GM12878 (cell line): ENCODE measurements around the genes SYTL4, BEX1, TCEAL5 and TMEM31.

- RAMPAGE, long total RNA, result no peak
- RRBS, 2 experiments, result no CpG with 5 or more reads among the region's 17 CpGs
CAGE:
- cytosol, long polyA minus RNA, result no peak
- cytosol, long polyA plus RNA, result no peak
- long polyA plus RNA, result no peak
- nucleolus, long total RNA, result no peak
- nucleus, long polyA plus RNA, result no peak
- nucleus, long total RNA, result no peak
These were observed 324.3 kb downstream of the PCDH11X start for GRCh38 chrX:92103359-92103920.

- RAMPAGE, long total RNA, result no peak
- RRBS, 2 experiments, result no CpG with 5 or more reads among the region's 3 CpGs
CAGE:
- cytosol, long polyA minus RNA, result no peak
- cytosol, long polyA plus RNA, result no peak
- long polyA plus RNA, result no peak
- nucleolus, long total RNA, result no peak
- nucleus, long polyA plus RNA, result no peak
- nucleus, long total RNA, result no peak
These were observed 1.3 kb downstream of the DIAPH2 start for GRCh38 chrX:96686029-96686286.

DNA sequence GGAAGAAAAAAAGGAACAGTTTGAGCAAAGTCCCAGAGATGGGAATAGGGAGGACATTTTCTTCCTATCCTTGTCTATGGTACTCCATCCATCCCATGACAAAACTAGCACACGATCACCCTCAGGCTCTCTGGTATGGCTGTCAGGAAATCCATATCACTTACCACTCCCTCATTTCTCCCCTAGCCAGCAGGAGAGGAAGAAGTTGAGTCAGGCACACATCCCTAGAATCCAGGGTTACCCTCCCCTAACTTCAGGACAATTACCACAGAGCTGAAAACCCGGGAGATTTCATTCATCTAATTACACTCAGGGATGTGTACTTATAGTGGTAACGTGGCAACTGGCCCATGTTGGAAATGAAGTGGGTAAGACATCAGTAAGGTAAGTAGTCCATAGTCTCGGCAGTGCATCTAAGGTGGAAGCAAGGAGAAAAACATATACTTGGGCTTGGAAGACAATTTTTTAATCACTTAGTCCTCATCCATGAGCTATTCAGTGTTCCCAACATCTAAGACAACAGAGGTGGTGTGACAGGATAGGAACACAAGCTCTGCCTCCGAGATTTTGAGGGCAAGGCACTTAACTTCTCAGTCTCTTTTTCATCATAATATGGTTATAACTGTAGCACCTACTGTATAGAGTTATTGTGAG lies 1.9 kb downstream of the SYTL4 start:
- RAMPAGE, long total RNA, result no peak
- RRBS, 2 experiments, result no CpG with 5 or more reads among the region's 5 CpGs
CAGE:
- cytosol, long polyA minus RNA, result no peak
- cytosol, long polyA plus RNA, result no peak
- long polyA plus RNA, result no peak
- nucleolus, long total RNA, result no peak
- nucleus, long polyA plus RNA, result no peak
- nucleus, long total RNA, result no peak

GRCh38 chrX:100732024-100732601 lies at the start of gene SYTL4:
SYTL4 (minus strand) TSS chrX:100732121.
- RAMPAGE, long total RNA, result no peak
- RRBS, 2 experiments, result 34 to 54% methylated on average over 8 of the region's 18 CpGs
CAGE:
- cytosol, long polyA minus RNA, result no peak
- cytosol, long polyA plus RNA, result no peak
- long polyA plus RNA, result no peak
- nucleolus, long total RNA, result no peak
- nucleus, long polyA plus RNA, result no peak
- nucleus, long total RNA, result no peak

DNA sequence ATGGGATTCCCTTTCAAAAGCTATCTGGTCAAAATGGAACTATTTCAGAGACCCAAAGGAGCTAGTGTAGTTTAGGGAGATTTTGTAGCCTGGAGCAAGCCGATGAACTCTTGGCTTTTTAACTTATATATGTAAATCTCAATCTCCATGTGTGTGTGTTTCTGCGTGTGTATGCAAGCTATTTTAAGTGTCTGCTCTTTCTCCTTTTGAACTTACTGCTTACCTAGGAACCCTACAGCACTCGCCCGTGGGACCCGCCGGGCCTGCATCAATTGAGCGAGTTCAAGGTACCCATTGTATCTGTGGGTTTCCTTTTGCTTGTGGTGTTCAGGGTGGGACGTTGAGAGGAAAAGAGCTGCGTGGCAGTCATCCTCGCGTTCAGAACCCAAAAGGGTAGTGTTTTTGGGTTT lies 10.4 kb downstream of the CSTF2 start:
- RAMPAGE, long total RNA, result no peak
- RRBS, 2 experiments, result no CpG with 5 or more reads among the region's 11 CpGs
CAGE:
- cytosol, long polyA minus RNA, result no peak
- cytosol, long polyA plus RNA, result no peak
- long polyA plus RNA, result no peak
- nucleolus, long total RNA, result no peak
- nucleus, long polyA plus RNA, result no peak
- nucleus, long total RNA, result no peak

DNA sequence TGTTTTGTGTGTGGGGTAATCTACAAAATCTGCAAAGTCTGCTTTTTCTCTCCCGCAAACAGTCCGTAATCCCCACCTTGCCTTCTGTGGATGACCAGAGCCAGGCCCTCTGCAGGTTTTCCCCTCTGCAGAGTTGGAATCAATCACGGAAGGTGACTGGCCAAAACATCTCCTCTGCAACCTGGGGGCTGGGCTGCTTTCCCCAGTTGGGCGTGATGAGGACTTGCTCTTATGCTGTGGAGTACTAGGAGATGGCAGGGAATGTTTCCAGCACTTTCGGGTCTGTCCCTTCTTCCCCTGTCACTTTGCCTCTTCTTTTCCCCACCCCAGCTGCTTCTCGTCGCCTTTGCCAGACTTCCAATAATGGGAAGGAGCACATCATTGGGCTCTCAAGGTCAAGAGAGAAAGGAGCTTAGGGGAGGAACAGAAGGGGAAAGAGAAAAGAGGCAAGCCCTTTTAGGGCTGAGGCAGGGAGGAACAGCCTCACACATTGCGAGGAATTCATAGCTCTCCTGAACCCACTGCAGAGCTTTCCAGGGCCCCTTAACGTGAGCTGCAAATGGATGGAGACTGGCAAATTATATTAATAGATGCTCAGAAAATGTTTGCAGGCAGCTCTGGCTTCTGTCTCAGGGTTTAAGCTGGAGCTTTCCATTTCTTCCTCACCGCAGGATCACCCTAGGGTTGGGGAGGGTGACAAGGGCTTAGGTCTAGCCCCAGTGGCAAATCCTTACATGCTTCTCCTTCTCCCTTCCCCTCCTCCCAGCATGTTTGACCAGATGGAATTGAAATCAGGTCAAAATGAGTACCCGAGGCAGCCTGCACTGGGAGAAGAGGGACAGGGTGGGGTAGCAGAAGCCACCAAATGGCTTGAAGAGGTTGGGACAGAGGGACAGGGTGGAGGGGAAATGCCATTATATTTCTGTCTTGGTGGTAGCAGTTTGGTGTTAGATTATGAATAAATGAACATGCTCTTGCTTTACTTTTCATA lies 1.4 kb downstream of the TMEM35A start:
- RAMPAGE, long total RNA, result no peak
- RRBS, 2 experiments, result no CpG with 5 or more reads among the region's 11 CpGs
CAGE:
- cytosol, long polyA minus RNA, result no peak
- cytosol, long polyA plus RNA, result no peak
- long polyA plus RNA, result no peak
- nucleolus, long total RNA, result no peak
- nucleus, long polyA plus RNA, result no peak
- nucleus, long total RNA, result no peak

DNA sequence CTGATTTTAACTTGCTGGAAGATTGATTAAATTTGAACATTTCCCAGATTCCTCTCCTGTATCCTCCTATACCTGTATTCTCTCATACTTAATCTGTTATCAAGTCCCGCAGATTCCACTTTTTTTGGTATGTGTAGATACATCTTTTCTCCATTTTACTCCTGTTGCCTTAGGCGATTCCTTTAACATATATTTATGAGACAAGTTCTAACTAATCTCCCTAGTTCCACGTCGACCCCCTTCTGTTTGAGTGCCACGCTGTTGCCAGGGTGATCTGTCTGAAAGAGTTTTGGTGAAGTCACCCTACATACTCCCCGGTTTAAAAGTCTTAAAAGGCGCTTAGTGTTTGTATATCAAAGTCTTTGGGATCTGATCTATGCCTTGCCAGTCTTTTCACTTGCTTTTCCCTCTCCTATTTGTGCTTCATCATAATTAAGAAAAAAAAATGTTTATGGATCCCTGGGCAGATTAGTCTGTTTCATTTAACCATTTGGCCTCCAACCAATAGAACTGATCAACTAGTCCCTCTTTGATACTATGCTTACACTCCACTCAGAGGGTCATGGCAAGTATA lies 2.5 kb downstream of the HNRNPH2 start:
- RAMPAGE, long total RNA, result no peak
- RRBS, 2 experiments, result no CpG with 5 or more reads among the region's 7 CpGs
CAGE:
- cytosol, long polyA minus RNA, result no peak
- cytosol, long polyA plus RNA, result no peak
- long polyA plus RNA, result no peak
- nucleolus, long total RNA, result no peak
- nucleus, long polyA plus RNA, result no peak
- nucleus, long total RNA, result no peak

DNA sequence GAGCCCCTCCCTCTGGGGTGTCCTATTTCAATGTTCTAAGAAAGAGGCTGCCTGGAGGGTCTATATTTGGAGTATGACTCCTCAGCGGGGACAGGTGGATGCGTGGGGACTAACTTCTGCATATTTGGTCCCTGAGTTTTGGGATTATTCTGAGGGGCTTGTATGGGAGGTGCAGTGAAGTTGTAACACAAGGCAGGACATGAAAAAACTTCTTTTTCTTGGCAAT lies 1.5 kb upstream of the ARMCX4 start:
- RAMPAGE, long total RNA, result no peak
- RRBS, 2 experiments, result no CpG with 5 or more reads among the region's 2 CpGs
CAGE:
- cytosol, long polyA minus RNA, result no peak
- cytosol, long polyA plus RNA, result no peak
- long polyA plus RNA, result no peak
- nucleolus, long total RNA, result no peak
- nucleus, long polyA plus RNA, result no peak
- nucleus, long total RNA, result no peak

- RAMPAGE, long total RNA, result no peak
- RRBS, 2 experiments, result no CpG with 5 or more reads among the region's 4 CpGs
CAGE:
- cytosol, long polyA minus RNA, result no peak
- cytosol, long polyA plus RNA, result no peak
- long polyA plus RNA, result no peak
- nucleolus, long total RNA, result no peak
- nucleus, long polyA plus RNA, result no peak
- nucleus, long total RNA, result no peak
These were observed 459 bp upstream of the ARMCX4 start for GRCh38 chrX:101484843-101485151.

DNA sequence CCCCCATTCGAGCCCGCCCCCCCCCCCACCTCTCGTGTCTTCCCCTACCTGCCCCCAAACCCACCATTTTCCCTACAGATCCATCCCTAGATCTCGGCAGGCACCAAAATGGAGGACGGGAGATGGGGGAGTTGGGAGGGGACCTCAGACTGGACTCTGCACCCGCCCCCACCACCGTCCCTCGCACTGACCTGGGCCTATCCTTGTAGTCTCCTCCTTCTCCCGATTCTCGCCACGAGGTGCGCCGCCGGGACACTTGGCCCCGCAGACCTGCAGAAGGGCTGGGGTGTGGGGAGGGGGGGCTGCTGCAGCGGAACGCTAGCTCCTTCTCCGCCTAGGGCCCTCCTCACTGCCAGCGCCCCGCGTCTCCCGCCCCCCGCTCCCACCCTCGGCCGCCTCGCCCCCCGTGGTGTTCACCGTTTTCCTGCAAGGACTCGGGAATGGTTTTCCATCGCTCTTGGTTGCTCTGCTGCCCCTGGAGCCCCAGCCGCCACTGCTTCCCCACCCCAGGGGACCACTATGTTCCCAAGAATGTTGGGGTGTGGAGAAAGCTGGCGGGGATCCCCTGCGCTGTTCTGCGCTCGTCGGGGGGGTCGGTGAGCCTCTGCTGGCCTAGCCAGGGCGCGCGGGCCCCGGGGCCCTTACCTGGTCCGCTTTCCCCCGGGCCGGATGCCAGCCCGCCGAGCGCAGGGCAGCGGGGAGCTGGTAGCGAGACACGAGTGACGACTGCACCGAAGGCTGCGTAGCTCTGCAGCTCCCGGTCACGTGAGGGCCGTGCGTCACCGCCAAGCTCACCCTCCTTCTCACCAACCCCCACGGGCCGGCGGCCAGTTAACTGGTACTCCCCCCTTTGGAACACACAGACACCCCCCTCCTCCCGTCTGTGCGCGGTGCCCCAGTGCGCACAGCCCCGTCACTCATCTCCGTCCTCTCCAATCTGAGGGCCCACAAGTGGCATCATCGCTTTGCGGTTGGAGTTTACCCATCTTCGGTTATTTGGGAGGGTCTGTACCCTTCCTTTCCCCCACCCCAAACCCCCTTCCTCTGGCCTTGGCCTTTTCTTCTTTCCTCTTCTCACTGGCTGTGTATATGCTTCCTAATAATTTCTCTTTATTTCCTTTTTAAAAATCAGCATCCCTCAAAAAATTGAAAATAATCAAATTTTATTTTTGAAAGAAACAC lies at the start of gene BEX1:
Gene BEX1, minus strand, starts transcription at position 721 of the 1,182 bp plus-strand sequence.
- RAMPAGE, long total RNA, result no peak
- RRBS, 2 experiments, result 8 to 58% methylated on average over 7 to 14 of the region's 70 CpGs
CAGE:
- cytosol, long polyA minus RNA, result no peak
- cytosol, long polyA plus RNA, result start-site peak on the minus strand centred at position 737 of the sequence, 44 bp wide, 27 and 28 reads in 2 replicates
- long polyA plus RNA, result start-site peak on the minus strand centred at position 740 of the sequence, 38 bp wide, 20 and 28 reads in 2 replicates
- nucleolus, long total RNA, result no peak
- nucleus, long polyA plus RNA, result no peak
- nucleus, long total RNA, result no peak

GRCh38 chrX:103215406-103216557 lies 874 bp downstream of the BEX4 start:
- RAMPAGE, long total RNA, result no peak
- RRBS, 2 experiments, result 29 to 46% methylated on average over 17 of the region's 53 CpGs
CAGE:
- cytosol, long polyA minus RNA, result no peak
- cytosol, long polyA plus RNA, result no peak
- long polyA plus RNA, result no peak
- nucleolus, long total RNA, result no peak
- nucleus, long polyA plus RNA, result no peak
- nucleus, long total RNA, result no peak

DNA sequence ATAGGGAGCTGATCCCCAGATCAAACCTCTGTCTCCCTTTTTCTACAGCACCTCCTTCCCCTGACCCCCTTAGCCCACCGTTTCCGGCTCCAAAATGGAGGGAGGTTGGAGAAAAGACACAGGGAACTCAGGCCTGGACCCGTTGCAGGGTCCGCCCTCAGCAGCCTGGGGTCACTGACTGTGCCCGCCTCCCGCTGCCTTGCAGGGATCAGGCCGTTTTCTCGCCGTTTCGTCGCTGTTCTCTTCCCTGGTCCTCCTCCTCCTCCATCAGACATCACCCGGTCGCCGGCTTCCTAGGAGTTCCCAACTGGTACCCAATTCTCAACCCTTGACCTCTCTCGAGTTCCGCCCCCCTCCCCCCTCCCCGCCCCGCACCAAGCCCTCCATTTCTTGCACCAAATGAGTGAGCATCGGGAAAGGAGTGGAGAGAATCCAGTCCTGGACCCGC lies 585 bp downstream of the TCEAL5 start:
- RAMPAGE, long total RNA, result no peak
- RRBS, 2 experiments, result no CpG with 5 or more reads among the region's 20 CpGs
CAGE:
- cytosol, long polyA minus RNA, result no peak
- cytosol, long polyA plus RNA, result no peak
- long polyA plus RNA, result no peak
- nucleolus, long total RNA, result no peak
- nucleus, long polyA plus RNA, result no peak
- nucleus, long total RNA, result no peak

DNA sequence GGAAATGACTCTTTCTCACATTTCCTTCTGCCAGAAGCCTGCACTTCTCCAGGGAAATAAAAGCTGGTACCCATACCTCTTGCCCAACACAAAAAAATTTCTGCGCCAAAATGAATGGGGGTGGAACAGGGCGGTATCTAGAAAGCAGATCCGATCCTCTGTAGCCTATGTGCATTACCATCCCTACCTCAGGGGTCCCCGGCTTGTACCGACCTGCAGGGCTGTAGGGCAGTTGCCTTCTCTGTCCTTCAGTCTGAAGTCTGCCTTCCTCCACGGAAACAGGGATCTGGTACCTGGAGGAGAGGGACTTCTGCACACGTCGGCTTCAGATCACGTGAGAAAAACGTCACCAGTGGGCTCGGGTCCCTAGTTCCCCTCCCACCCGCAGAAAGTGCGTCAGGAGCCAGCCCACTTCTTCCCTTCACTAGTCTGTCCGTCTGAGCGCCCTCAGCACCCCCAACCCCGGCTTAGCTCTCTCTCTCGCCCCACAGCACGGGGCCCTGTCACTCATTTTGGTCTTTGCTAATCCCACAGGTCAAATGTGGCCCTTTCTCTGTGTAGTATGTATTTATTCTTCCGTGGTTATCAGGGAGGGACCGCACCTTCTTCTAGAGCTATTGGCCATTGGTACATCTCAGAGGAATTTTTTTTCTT lies at the start of gene TCEAL5:
Gene TCEAL5, minus strand, starts transcription at position 291 of the 654 bp plus-strand sequence.
- RAMPAGE, long total RNA, result no peak
- RRBS, 2 experiments, result no CpG with 5 or more reads among the region's 20 CpGs
CAGE:
- cytosol, long polyA minus RNA, result no peak
- cytosol, long polyA plus RNA, result no peak
- long polyA plus RNA, result no peak
- nucleolus, long total RNA, result no peak
- nucleus, long polyA plus RNA, result no peak
- nucleus, long total RNA, result no peak

- RAMPAGE, long total RNA, result no peak
- RRBS, 2 experiments, result 42 to 69% methylated on average over 10 to 11 of the region's 49 CpGs
CAGE:
- cytosol, long polyA minus RNA, result no peak
- cytosol, long polyA plus RNA, result no peak
- long polyA plus RNA, result no peak
- nucleolus, long total RNA, result no peak
- nucleus, long polyA plus RNA, result no peak
- nucleus, long total RNA, result no peak
These were observed 507 bp downstream of the BEX3 start for GRCh38 chrX:103376699-103377391.

GRCh38 chrX:103539661-103540230 lies 20.5 kb upstream of the RAB40A start:
- RAMPAGE, long total RNA, result no peak
- RRBS, 2 experiments, result no CpG with 5 or more reads among the region's 3 CpGs
CAGE:
- cytosol, long polyA minus RNA, result no peak
- cytosol, long polyA plus RNA, result no peak
- long polyA plus RNA, result no peak
- nucleolus, long total RNA, result no peak
- nucleus, long polyA plus RNA, result no peak
- nucleus, long total RNA, result no peak

DNA sequence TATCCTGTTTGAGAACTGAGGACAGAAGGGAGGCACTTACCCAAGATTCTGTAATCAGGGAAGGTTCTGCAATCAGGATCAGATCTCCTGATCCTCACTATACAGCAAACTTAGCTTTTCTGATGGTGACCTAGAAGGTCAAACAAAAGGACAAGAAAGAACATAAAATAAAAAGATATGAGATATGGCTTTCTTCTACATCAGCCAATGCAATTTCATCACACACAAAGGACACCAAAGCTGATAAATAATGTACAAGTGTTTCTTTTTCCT lies 1.4 kb downstream of the MORF4L2 start:
- RAMPAGE, long total RNA, result no peak
CAGE:
- cytosol, long polyA minus RNA, result no peak
- cytosol, long polyA plus RNA, result no peak
- long polyA plus RNA, result no peak
- nucleolus, long total RNA, result no peak
- nucleus, long polyA plus RNA, result no peak
- nucleus, long total RNA, result no peak

GRCh38 chrX:103710816-103711125 lies at the start of gene TMEM31:
TMEM31 (plus strand) TSS chrX:103710909.
- RAMPAGE, long total RNA, result no peak
- RRBS, 2 experiments, result no CpG with 5 or more reads among the region's 1 CpG
CAGE:
- cytosol, long polyA minus RNA, result no peak
- cytosol, long polyA plus RNA, result no peak
- long polyA plus RNA, result no peak
- nucleolus, long total RNA, result no peak
- nucleus, long polyA plus RNA, result no peak
- nucleus, long total RNA, result no peak

- RAMPAGE, long total RNA, result no peak
- RRBS, 2 experiments, result no CpG with 5 or more reads among the region's 10 CpGs
CAGE:
- cytosol, long polyA minus RNA, result no peak
- cytosol, long polyA plus RNA, result no peak
- long polyA plus RNA, result no peak
- nucleolus, long total RNA, result no peak
- nucleus, long polyA plus RNA, result no peak
- nucleus, long total RNA, result no peak
These were observed 4.3 kb downstream of the PLP1 start for GRCh38 chrX:103780722-103781628.

GRCh38 chrX:104135565-104136207 lies 21.1 kb downstream of the SLC25A53 start:
- RAMPAGE, long total RNA, result no peak
- RRBS, 2 experiments, result no CpG with 5 or more reads among the region's 2 CpGs
CAGE:
- cytosol, long polyA minus RNA, result no peak
- cytosol, long polyA plus RNA, result no peak
- long polyA plus RNA, result no peak
- nucleolus, long total RNA, result no peak
- nucleus, long polyA plus RNA, result no peak
- nucleus, long total RNA, result no peak

- RAMPAGE, long total RNA, result no peak
- RRBS, 2 experiments, result no CpG with 5 or more reads among the region's 3 CpGs
CAGE:
- cytosol, long polyA minus RNA, result no peak
- cytosol, long polyA plus RNA, result no peak
- long polyA plus RNA, result no peak
- nucleolus, long total RNA, result no peak
- nucleus, long polyA plus RNA, result no peak
- nucleus, long total RNA, result no peak
These were observed 24.6 kb downstream of the FAM199X start for GRCh38 chrX:104190524-104191674.